SK-N-DZ (cell line): ENCODE results near the genes ID1 and TM9SF4.

DNA sequence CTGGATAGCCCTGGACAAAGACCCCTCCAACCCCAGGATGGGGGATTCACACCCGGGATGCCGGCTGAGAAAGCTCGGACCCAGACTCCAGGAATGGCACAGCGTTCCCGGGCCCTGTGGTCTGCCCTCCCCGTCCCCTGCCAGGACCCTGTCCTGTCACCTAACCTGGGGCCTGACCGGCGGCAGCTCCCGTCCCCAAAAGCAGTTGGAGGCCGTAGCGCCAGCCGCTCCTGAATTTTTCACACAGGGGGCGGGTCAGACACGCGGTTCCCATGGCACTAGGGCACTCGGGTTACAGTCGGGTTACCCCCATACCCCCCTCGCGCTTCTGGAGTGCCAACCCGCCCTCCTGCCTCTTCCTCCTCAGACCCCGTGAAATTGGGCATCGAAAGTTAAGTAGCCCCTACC is 434 bp downstream of the REM1 start:
RAMPAGE:
- cytosol, long total RNA = no peak
- nucleus, long total RNA = no peak

DNA sequence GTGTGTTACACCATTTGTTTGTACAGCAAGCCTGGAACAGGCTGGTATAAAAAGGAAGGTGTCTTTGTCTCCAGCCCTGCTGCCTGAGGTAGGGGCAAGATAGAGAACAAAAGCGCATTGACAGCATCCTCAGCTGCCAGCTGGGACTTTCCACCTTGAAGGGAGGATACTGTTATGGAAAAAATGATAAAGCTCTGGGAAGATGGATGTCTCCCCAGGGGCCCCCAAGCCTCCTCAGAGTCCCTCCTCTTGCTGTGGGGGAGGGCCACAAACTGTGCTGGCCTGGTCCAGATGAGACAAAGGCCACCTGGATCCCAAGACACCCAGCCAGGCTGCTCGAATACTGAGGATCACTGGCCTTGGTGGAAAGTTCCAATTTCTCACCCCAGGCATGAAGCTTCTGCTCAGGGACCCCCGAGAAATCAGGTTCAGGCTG is 13.0 kb downstream of the REM1 start:
RAMPAGE:
- cytosol, long total RNA = no peak
- nucleus, long total RNA = no peak

RAMPAGE:
- cytosol, long total RNA = no peak
- nucleus, long total RNA = no peak
Measured at GRCh38 chr20:31605205-31605402, at the start of gene ID1. Gene ID1, plus strand, starts transcription at chr20:31605289.

RAMPAGE:
- cytosol, long total RNA = no peak
- nucleus, long total RNA = no peak
Measured at GRCh38 chr20:31608961-31609332, 3.9 kb downstream of the ID1 start.

GRCh38 chr20:31698615-31699684 is 23.7 kb downstream of the BCL2L1 start:
RAMPAGE:
- cytosol, long total RNA = no peak
- nucleus, long total RNA = no peak

DNA sequence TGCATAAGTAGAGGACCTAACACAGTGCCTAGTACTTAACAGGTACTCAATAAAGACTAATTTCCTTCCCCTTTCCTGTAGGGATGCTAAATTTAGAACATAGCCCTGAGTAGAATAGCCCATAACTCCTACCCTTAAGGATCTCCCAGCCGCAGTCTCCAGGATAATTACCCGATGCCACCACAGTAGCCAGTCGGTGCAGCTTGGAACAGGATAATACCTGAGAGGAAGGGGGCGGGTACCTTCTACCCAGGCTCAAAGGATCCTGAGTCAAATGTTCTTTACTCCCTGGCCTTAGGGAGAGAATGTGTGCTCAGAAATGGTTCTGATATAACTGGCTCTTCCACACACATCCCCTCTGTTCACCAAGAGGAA is 3.5 kb downstream of the BCL2L1 start:
RAMPAGE:
- cytosol, long total RNA = no peak
- nucleus, long total RNA = no peak

DNA sequence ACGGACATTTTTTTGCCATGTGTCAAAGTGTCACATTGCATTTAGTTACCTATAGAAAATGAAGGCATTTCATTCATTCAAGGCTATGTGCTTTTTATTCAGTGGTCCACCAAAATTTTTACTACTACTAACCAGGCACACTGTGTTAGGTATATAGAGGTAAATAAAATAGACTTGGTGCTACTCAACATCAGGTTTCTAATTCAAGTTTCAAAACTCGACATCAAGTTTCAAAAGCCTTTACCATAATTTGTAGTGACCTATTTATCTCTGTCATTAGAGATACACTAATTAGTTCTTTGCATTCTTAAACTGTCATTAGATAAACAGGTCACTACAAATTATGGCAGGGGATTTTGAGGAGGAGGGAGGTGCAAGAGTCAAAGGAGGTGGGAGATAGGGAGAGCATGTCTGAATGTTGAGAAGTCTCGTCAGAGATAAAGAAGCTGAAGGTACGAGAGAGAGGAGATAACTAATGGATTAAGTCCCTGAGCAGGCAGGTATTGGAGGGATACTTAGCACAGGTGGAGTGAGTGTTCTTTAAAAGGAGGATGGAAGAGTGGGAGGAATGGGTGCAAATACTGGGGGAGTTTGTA is 39.8 kb upstream of the MYLK2 start:
RAMPAGE:
- cytosol, long total RNA = no peak
- nucleus, long total RNA = no peak

RAMPAGE:
- cytosol, long total RNA = no peak
- nucleus, long total RNA = no peak
Measured at GRCh38 chr20:31815340-31815905, 3.7 kb upstream of the MYLK2 start.

DNA sequence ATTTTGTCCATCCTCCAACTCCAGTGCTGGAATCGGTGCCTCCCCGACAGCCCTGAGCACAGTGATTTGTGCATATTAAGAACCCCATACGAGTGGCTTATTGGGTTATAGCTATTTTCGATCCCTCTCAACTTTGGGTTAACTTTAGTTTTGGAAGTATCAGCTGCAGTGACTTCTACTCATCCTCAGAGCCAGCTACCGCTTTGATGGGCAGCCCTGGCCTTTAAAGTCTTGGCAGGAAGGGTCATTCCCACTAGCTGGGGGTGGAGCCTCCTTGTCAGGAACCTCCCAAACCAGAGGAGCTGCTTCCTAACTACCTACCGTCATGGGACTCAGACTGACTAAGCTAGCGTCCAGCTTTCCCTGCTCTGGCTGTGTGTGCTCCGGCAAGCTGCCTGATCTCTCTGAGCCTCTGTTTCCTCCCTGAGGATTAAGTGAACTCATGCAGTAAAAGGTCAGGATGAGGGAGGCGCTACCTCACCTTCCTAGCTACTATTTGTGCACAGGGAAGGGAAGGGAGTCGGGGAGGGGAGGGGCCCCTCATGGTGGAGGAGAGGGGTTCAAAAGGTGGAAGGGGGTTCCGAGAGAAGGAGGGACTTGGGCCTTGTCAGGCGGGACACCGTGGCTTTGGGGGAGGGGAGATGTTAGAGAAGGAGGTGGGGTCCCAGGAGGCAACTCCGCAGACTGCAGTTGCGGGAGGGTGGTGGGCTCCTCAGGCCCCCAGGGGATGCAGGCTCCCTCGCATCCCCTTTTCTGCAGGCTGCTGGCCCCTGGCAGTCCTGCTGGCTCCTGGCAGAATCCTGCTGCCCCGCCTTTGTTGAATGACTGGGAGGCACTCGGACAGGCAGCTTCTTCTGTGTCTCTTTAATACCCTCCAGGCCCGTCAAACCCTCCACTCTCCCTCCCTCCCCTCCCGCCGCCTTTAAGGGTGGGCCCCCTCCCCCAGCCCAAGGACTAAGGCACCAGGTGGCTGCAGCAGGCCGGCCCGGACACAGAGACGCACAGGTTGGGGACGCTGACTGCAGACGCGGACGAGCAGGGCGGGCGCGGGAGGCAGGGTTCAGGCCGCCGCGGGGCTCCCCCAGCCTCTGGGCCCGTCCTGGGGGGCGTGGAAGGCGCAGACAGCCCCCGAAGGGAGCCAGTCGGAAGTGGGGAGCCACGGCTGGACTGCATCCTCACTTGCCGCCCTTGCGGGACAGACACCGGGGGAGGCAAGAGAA is 9.7 kb downstream of the DUSP15 start:
RAMPAGE:
- cytosol, long total RNA = no peak
- nucleus, long total RNA = no peak

DNA sequence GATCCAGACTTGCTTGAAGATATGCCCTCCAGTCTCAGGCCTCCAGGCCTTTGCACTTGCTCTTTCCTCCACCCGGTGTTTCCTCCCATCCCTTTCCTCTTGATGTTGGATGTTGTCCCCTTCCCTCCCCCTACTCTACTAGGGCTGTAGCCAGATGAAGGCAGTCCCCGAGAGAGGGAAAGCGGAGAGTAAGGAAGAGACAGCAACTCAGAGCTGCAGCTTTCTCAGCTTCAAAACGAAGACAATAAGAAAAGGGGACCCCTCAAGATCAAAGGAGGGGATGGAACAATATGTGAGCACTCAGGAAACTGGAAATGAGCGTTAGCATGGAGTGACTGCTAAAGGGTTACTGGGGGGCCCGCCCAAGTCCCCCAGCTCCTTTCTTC is 592 bp upstream of the XKR7 start:
RAMPAGE:
- cytosol, long total RNA = no peak
- nucleus, long total RNA = no peak

GRCh38 chr20:32031346-32032011 is 20.6 kb upstream of the HCK start:
RAMPAGE:
- cytosol, long total RNA = no peak
- nucleus, long total RNA = no peak

DNA sequence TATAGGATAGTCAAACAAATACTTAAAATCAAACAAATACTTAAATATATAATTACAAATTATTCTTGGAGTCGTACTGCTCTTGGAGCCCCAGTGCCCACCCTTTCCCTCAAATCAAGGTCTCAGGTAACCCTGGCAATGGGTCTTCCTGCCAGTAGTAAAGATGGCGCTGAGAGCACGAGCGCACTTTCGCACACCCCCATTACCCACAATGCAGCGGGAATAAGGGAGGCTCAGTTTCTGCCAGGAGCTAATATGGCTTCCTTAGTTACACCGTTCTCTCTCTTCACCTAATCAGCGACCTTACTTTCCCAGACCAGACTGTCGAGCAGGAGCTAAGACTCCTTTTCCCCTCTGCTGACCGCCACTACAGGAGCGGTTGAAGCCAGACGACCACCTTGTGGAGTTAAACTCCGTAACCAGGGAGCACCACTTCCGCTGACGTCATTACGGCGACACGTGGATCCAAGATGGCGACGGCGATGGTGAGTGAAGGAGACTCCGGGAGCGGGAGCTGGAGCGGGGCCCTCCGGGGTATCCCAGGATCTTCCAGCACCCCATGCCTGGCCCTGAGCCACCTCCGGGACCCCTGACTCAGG is at the start of gene TM9SF4:
Gene TM9SF4 (plus strand): TSS at position 444 of the 599 bp plus-strand sequence.
RAMPAGE:
- cytosol, long total RNA = no peak
- nucleus, long total RNA = start-site peak on the plus strand centred at position 463 of the sequence, 22 bp wide, 278 and 304 reads in 2 replicates

RAMPAGE:
- cytosol, long total RNA = no peak
- nucleus, long total RNA = no peak
Measured at GRCh38 chr20:32359580-32360081, 1.5 kb downstream of the ASXL1 start.

DNA sequence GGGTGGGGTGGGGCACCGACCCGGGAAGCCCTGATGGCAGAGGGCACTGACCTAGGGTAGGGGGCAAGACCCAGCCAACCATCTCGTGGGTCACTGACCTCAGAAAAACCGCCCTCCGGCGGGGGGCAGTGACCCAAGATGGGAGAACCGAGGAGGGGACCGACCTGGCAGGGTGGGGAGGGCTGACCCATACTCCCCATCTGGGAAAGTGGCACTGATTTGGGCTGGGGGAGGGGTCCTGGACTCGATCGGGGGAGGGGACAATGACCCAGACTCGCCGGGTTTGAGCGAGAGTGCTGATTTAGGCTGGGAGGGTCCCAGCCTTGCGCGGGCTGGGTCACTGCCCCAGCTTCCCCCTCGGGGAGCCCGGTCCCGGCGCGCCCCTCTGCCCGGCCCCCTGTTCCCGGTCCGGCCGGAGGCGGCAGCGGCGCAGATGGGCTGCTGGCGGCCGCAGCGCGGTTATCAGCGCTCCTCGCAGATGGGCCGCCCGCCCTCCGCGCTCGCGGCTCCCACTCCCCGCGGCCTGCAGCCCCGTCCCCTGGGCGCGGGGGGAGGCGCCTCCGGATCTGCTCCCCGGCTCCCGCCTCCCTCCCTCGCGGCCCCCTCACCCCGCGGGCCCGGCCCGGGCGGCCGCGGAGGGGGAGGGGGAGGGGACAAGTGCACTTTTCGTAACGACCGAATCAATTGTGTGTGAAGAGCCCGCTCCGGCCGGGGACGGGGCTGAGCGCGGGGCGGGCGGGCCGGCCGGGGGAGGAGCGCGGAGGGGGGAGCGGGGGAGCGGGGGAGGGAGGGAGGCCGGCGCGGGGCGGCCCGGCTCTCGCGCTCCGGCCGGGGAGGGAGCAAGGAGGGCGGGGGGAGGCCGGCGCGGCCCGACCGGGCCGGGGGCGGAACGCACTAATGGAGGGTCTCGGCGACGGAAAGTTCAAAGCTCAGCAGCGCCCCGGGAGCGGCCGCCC is 2.2 kb downstream of the NOL4L start:
RAMPAGE:
- cytosol, long total RNA = no peak
- nucleus, long total RNA = no peak

DNA sequence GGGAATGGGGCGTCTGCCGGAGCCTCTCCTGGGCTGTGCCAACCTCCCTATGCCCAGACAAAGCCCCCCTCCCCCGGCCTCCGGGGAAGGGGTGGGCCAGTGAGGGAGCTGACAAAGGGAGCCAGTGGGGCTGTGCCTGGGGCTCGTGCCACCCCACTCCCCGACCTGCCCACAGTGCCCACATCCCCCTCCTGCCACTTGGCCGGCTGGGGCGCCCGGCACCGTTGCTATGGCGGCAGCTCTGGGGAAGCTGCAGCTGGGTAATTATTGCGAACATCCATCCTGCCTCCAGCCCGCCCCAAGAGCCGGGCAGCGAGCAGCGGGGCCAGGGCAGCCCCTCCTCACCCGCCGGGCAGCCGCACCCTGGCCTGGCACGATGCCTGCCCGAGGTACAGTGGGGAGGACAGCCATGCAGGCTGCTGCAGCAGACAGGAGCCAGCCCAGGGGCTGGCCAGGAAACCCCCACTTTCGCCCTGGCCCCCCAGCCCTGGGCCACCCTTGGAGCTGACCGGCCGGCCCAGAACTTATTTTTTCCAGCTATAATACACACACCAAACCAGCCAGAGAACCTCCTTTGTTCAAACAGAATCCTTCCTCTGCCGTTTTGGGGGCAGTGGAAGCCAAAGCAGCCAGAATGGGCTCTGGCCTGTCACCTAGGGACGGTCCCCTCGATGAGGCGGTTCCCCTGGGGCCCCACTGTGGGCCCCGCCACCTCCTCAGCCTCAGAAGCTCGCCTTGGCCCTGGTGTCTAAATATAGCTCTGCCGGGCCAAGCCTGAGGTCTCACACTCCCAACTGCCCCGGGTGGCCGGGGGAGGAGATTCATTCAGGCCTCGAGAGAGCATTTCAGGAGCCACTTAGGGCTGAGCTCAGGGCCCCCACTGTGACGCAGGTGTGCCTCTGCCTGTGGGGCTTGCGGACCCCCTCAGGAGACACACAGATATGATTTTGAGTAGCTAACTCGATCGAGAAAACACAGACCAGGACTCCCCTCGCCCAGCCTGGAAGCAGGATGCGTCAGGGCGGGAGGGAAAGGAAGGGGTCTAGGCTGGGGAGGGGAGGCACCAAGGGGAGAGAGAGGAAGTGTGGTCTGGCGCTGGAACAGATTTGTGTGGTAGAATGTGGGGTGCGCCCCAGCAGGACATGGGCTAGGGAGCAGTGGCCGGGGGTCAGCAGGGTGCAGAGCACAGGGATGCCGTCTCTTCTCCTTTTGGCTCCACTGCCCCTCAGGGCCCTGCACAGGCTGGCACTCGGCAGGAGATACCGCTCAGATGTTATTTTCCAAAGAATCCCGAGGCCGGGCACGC is 42.4 kb upstream of the NOL4L start:
RAMPAGE:
- cytosol, long total RNA = no peak
- nucleus, long total RNA = no peak

GRCh38 chr20:32628729-32629576 is 43.8 kb upstream of the NOL4L start:
RAMPAGE:
- cytosol, long total RNA = no peak
- nucleus, long total RNA = no peak

GRCh38 chr20:32822903-32823777 is 3.4 kb downstream of the MAPRE1 start:
RAMPAGE:
- cytosol, long total RNA = no peak
- nucleus, long total RNA = no peak

GRCh38 chr20:32966980-32967518 is 37.2 kb downstream of the SUN5 start:
RAMPAGE:
- cytosol, long total RNA = no peak
- nucleus, long total RNA = no peak

GRCh38 chr20:32972114-32972792 is 32.0 kb downstream of the SUN5 start:
RAMPAGE:
- cytosol, long total RNA = no peak
- nucleus, long total RNA = no peak

DNA sequence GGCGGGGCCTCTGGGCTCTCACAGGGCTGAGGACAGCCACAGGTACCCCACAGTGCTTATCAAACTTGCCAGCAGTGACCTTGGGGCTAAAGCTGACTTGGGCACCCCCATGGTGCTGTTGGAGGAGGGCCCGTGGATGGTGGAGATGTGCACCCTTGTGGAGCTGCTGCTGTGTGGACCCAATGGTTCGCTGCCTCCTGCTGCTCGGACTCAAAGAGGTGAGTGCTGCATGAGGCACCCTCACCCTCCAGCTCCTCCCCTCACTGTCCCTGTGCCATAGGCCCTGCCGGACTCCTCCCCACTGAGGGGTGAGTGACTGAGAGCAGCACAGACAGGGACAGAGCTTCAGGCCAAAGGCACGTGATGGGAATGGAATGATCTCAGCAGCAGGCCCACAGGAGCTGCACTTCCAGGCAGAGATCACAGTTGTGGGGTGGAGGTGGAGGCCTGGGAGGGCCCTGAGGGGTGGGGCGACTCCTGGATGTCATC is 28.0 kb downstream of the SUN5 start:
RAMPAGE:
- cytosol, long total RNA = no peak
- nucleus, long total RNA = no peak